Camera-type eye (tissue), 1 donor: ENCODE results near the gene P2RX1.

GRCh38 chr17:3915869-3916280 lies 390 bp downstream of the P2RX1 start:
- RAMPAGE, long total RNA, result no peak

GRCh38 chr17:3916281-3916966 lies at the start of gene P2RX1:
P2RX1 (minus strand) TSS chr17:3916465.
- RAMPAGE, long total RNA, result no peak

DNA sequence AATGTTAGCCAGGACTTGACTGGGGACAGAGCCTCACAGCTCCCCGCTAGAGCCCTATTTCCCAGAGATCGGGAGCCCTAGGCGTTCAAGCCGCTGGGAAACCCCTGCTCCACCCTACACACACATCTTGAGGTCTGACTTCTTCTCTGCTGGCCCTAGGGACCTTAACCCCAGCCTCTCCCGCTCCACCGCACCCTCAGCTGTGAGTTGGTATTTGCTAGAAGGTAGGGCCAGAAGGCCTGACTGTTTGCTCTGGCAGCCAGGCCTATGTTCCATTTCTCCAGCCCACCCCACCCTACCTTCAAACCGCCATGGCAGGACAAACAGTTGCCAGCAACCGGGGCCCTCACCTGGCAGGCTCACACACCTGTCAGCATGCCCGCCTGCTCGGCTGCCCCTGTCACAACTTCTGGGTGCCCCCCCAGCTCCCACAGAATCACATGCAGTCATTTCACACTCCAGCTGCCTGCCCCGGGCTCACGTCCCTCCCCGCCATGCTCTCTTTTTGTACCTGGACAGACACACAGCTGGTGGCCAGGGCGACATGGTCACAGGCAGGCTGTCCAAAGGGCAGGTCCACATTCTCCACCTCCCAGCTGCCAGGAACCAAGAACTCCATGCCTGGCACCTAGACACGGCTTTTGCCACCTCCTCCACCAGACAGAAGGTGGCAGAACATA lies 2.5 kb upstream of the ATP2A3 start:
- RAMPAGE, long total RNA, result no peak

GRCh38 chr17:3978307-3978768 lies 14.1 kb upstream of the ATP2A3 start:
- RAMPAGE, long total RNA, result no peak

DNA sequence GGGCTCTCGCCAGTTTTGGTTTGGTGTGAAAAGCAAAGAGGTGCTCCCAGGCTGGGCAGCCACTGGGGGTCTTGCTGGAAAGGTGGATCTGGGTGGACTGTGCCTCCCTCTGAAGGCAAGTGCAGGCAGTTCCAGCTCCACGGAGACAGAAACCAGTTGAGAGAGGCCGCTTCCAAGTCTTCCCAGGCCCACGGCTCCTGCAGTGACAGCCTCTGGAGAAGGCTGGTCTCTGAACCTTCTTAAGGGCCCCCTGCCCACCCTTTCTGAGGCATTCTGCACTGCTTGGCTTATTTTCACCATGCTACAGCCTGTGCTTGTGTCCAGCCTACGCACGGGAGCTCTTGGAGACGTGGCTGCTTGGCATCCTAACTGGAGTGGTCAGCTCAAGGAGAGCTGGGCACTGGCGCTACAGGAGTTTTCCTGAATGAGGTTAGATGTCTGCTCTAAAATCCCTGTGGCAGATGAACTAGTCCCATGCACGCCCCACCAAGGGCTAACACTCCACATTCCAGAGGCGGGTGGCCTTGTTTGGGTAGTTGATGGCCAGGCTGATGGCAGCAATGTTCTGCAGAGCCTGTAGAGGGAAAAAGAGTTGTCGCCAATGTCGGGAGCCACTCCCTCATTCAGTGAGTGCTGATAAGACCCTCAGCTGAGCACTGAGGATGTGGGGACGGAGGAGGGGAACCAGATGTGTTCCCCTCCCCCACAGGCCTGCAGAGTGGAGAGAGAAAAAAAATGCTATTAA lies 42.3 kb upstream of the ATP2A3 start:
- RAMPAGE, long total RNA, result no peak

GRCh38 chr17:4072431-4073064 lies 70.3 kb downstream of the ZZEF1 start:
- RAMPAGE, long total RNA, result no peak

GRCh38 chr17:4086450-4086836 lies 56.4 kb downstream of the ZZEF1 start:
- RAMPAGE, long total RNA, result no peak

DNA sequence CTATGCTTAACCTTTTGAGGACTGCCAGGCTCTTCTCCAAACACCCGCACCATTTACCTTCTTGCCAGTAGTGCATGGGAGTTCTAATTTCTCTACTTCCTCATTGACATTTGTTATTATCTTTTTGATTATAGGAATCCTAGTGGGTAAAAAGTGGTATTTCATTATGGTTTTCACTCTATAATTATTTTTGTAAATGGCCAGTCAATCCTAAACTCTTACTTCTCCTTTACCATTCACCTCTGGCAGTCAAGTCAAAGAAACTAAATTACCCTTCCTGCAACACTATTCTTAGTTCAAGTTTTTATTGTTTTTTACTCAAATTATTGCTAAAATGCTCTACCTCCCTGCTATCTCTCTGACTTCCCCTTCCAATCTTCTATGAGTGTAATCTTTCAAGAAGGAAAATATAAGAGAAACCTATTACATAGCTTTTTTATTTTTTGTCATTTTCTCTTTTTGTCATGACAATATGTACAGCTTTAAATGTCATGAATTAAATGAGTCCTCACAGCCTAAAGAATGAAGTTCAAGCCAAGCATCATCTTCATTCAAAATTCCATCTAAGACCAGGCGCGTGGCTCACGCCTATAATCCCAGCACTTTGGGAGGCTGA lies 29.9 kb upstream of the ANKFY1 start:
- RAMPAGE, long total RNA, result no peak

DNA sequence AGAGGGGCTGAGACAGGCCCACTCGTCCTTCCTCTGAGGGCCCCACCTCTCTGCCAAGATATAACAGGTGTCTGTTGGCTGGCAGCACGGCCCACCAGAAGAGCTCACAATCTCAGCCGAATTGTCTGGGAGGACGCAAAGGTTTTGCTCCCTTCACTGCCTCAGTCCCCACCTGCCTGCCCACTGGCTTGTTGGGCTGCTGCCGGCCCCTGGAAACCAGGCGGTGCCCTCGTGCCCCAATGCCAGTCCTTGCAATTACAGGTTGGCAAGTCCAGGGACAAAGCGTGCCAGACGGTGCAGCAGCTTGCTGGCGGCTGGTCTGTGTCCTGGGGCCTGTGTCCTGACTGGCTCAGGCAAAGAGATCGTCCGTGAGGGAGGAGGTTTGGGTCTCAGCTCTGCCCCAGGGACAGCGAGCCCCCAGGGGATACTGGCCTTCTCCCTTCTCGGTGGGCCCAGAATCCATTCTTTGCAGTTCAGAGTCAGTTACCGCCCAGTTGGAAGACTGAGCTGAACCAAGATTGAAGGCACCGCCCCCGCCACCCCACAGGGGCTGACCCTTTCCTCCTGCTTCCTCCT lies 24.6 kb upstream of the SPNS2 start:
- RAMPAGE, long total RNA, result no peak

DNA sequence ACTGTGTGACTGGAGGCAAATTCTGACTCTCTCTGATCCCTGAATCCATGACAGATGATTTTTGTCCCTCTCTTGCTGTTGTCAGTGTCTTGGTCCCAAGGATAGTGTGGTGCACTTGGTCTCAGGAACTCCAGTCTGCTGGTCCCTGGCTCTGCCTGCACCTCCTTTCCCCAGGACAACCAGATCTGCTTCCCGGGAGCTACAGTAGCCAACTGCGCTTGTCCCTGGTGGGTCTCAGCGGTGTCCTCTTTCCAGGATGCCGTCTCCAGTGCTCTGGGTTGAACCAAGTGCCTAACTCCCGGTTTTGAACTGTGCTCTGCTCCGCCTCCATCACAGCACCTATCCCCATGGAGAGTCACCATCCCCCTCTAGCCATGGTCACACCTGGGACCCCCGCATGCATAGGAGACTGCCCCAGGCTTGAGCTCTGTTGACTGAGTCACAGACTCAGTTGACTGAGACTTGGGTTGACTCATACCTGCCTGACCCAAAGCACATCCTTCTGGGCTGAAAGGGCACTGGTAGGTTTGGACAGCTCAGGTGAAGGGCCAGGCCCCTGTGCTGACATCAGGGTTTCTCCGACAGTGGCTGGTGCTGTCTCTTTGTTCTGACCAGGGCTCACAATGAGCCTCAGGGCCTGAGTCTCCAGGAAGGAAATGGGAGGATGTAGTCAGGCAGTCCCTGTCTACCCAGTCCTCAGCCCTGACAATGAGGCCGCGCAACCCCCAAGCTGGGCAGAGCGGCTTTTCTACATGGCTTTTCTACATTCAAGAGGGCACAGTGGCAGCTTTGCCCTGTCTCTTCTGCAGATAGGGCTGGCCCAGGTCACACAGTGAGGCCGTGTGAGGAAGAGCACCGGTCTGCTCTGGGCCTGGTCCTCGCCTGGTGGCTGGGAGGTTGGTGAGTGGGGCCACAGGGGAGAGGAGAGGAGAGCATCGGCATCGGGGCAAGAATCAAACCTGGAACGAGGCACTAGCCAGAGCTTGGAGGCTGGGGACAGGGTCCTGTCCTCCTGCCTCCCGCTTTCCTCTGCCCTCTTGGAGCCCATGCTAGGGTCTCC lies 6.5 kb downstream of the SPNS2 start:
- RAMPAGE, long total RNA, result no peak

DNA sequence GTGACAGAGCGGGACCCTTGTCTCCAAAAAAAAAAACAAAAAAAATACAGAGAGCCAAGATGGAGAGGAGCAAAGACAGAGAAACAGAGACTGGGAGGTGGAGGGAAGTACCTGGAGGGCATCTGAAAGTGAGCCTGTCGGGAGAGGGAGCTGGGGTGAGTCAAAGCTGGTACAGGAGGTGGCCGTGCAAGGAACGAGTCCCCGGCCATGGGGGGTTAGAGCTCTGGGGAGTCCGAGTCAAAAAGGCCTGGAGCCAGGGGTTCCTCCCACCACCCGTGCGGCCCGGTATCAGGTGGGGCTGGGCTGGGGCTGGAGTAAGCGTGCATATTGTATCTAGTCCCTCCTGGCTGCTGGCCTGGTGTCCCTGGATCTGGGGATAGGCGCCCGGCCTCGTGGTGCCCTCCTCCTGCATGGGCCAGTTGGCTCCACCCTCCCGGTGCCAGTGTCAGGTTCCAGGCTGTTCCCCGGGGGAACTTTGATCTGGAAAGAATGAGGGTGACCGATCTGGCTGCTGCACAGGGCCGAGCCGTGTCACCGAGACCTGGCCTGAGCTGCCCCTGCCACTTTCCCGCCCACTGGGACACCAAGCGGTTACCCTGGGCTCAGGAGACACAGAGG lies 8.7 kb upstream of the SMTNL2 start:
- RAMPAGE, long total RNA, result no peak

- RAMPAGE, long total RNA, result no peak
Observed at GRCh38 chr17:4583679-4584305, 537 bp upstream of the SMTNL2 start.

- RAMPAGE, long total RNA, result no peak
Observed at GRCh38 chr17:4721482-4722438, 9.5 kb upstream of the MED11 start.

GRCh38 chr17:4744868-4745435 lies 5.2 kb upstream of the CXCL16 start:
- RAMPAGE, long total RNA, result no peak

GRCh38 chr17:4833970-4834712 lies 1.0 kb downstream of the MINK1 start:
- RAMPAGE, long total RNA, result no peak

DNA sequence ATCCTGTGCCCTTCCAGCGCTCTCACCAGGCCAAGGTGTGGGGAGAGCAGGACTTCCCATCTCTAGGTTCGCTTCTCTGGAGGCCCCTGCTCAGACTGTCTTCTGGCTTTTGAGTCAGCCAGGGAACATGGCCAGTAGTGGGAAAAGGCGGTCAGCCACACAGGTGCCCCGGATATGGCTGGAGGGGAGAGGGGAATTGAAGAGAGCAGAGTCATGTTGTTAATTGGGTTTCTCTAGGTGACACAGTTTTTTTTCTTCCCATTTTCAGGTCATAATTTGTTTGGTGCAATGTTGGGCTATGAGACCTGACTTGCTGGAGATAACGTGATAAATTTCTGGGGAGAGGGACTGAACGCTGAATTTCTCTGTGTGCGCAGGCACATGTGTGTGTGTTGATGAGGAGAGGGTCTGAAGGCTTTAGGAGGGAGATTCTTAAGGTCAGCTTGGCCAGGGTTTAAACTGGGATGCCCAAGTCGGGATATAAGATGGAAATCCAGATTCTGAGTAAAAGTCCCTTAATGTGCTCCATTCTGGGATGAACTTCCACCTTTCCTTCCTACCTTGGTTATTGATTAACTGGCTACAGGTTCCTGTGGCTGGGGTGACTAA lies 1.7 kb downstream of the MINK1 start:
- RAMPAGE, long total RNA, result no peak

DNA sequence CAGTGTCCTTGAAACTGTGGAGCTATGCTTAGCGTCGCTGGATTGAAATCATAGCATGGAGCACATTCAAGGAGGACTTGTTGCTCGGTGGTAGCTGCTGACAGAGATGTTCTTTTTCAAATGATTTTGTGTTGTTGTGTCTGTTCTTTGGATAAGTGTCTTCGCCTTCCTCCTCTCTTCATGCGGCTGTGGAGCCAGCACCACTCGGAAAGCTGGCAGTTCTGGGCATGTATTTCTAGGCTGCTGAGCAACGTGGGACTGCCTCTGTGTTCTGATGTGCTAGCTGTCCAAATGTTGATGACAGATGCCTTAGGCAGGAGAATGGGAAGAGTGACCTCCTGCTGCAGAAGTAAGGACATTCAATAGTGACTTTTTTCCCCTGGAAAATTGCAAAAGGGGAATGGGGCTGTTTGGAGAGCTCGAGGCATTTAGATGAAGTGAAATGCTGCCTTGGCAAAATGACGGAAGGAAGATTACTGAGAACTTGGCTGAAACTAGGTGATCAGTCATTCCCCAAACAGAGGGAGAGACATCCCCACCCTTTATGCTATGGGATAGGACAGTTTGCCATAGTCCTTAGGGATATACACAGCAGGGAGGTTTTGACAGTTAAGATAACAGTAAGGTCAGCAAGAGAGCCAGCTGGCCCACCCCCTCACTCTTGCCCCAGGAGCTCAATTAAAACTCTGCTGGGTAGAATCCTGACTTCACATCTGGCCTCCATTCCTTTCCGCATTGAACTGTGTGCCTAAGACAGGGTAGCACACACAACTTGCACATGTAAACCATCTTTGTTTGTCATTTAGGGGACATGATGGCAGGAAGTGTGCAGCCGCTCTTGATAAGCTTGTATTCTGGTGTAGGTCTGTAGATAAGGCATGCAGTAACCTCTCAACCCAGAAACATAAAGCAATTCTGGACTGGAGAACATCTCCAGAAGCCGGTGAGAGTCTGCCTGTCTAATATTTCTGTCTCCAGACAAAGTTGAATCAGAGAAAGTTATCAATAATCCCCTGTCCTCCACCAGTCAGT lies 4.9 kb downstream of the MINK1 start:
- RAMPAGE, long total RNA, result no peak

DNA sequence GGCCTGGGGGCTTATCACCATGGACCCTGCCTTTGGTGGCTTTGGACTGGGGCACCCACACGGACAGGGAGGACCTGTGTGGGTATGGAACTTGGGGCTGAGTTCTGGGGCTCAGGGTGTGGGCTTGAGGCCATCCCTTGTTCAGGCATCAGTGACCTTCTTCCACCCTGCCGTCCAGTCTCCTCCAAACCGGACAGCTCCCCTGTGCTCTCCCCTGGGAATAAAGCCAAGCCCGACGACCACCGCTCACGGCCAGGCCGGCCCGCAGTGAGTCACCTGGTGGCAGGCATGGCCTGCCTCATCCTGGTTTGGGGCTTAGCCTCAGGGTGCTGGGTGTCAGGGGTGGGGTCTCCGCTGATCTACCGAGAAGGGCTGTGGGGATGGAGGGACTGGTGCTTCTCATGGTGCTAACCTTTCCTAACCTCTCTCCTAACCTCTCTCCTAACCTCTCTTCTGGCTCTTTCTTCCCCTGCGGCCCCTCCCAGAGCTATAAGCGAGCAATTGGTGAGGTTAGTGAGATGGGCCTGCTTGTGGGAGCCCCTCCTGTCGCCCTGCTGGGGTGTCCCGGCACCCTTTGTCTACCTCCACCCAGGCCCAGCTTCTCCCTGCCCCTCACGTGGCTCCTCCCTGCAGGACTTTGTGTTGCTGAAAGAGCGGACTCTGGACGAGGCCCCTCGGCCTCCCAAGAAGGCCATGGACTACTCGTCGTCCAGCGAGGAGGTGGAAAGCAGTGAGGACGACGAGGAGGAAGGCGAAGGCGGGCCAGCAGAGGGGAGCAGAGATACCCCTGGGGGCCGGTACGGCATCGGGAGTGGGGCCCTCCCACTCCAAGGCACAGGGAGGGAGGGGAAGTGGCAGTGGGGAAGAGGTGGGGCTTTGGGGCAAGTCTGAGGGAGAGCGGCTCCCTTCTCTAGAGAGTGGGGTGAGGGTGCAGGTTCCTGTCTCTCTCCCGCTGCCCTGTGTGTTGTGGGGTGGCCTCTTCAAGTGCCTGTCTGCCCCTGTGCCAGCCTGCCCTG lies 6.2 kb upstream of the C17orf107 start:
- RAMPAGE, long total RNA, result no peak

- RAMPAGE, long total RNA, result no peak
Observed at GRCh38 chr17:4920312-4920816, 11.7 kb upstream of the GP1BA start.

- RAMPAGE, long total RNA, result start-site peak on the minus strand at chr17:4948947-4949011, 14 reads
Observed at GRCh38 chr17:4948625-4949322, 444 bp upstream of the PFN1 start.